ENCODE results near the genes SNRPB2 and ZNF133.

GRCh38 chr20:13791581-13792634 lies 7.1 kb downstream of the NDUFAF5 start:
- RRBS, result no CpG with 5 or more reads among the region's 2 CpGs

GRCh38 chr20:13851141-13851507 lies 66.3 kb downstream of the NDUFAF5 start:
- RRBS, result no CpG with 5 or more reads among the region's 3 CpGs

GRCh38 chr20:15295195-15295741 lies 957.9 kb upstream of the FLRT3 start:
- RRBS, result no CpG with 5 or more reads among the region's 2 CpGs

- RRBS, result no CpG with 5 or more reads among the region's 14 CpGs
Measured at GRCh38 chr20:15699337-15700034, 873.8 kb downstream of the KIF16B start.

DNA sequence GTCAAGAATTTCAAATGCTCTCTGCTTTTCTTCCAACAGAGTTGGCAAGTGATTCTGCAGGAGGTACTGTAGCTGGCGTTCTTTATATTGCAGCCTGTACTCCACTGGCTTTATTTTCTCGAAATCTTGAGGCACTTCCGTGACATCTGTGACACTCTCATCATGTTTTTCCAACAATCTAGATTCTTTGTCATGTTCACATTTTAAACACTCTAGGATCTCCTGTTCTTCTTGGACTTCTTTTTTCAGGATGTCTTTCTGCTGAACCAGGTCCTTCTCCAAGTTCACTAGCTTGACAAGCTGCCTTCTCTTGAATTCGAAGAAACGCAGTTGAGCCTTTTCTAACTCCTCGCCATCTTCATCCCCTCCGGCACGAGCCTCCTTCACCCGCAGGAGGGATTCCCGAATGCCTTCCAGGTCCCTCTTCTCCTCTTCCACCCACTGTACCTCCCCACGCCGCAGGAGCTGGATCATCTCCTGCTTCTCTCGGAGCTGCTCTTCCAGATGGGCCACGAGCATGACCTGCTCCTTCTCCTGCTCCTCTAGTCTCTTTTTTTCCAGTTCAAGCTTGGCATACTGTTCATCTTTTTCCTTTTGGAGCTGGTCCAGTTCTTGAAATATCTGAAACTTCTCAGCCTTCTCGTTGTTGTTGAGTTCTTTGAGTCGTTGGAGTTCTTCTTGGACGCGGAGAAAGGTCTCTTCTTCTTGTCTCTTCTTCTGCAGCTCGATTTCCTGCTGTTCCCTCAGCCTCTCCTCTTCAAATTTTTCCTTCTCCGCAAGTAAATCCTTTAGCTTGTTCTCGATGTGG lies 193.8 kb downstream of the KIF16B start:
- RRBS, result no CpG with 5 or more reads among the region's 21 CpGs

- RRBS, result no CpG with 5 or more reads among the region's 2 CpGs
Measured at GRCh38 chr20:16483436-16483882, 89.8 kb downstream of the KIF16B start.

DNA sequence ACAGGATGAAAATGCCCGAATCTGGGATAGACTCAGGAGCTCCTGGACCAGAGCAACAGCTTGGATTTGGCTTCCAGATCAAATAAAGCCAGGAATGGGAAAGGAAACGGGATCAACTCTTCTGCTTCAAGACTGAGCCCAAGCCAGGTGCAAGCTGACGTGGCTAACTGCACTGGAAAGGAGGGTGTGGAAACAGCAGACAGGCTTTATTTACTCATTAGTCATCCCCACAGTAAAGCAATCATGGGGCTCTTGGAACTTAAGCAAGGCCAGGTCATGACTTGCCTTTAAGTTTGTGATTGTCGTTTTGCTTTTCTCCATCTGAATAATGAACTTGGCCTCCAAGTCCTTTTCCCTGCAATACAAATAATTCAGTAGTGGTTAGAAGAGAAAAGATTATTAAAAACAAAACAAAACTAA lies 45.2 kb downstream of the KIF16B start:
- RRBS, result no CpG with 5 or more reads among the region's 4 CpGs

DNA sequence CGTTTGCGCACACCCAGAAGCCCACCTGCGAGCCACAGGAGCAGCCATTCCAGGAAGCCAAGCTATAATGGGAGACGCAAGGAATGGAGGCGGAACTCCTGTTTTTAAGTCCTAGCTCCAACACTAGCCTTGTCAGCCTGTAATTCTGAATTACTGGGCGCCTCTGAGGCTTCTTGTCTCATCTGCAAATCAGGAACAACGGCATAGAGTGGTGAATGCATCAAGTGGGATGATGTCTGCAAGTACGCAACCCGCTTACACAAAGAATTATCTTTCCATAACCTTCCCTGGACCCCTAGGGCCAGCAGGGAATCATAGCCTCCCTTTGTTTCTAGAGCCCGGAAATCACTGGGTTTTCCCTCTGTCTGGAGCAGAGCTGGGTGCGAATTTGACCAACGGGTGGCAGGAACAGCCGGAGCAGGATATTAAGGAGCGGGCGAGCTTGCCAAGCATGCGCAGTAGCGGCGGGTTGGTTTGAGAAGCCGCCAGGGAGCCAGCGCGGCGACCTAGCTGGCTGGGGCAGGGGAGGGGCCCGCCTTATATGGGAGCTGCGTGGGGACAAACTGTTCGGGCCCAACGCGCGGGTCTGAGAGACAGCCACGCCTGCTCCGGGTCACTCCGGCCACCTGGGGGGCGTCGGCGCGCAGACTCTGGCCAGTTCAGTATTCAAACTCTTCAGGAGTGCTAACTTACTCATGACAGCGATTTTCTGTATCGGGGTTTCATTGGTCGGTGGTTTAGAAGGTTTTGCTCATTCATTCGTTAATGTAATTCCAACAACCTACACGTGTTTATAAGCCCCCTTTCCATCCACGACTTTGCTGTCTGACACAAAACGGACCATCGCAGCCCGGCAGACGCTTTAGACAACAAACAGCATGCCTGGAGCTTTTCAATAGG lies 1.5 kb upstream of the KIF16B start:
- RRBS, result 4% methylated on average over 4 of the region's 45 CpGs

DNA sequence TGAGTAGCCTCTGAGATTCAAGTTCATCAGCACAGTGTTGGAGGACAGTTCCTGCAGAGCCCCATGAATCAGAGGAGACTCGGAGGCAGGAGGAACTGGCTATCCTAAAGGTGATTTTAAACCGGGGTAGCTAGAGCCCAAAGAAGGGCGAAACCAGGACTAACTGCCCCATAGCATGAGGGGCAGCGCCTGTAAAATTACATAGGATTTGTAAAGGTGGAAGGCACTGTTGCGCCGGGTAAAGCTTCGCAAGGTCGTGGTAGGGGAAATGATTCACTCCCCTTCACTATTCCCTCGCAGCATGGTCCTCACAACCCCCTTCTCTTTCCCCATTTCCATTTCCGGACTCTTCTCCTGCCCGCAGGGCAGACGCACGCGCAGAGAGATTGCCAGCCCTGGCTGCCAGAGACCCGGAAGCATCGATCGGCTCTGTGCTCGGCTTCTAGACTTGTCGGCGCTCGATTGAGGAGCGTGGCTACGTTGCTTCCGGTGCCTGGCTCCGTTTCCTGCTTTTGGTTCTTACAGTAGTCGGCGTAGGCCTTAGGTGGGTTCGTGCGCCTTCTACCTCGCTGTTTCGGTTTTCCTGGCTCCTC lies at the start of gene SNRPB2:
Gene SNRPB2, plus strand, starts transcription at position 506 of the 593 bp plus-strand sequence.
- RRBS, result 8% methylated on average over 17 of the region's 31 CpGs

DNA sequence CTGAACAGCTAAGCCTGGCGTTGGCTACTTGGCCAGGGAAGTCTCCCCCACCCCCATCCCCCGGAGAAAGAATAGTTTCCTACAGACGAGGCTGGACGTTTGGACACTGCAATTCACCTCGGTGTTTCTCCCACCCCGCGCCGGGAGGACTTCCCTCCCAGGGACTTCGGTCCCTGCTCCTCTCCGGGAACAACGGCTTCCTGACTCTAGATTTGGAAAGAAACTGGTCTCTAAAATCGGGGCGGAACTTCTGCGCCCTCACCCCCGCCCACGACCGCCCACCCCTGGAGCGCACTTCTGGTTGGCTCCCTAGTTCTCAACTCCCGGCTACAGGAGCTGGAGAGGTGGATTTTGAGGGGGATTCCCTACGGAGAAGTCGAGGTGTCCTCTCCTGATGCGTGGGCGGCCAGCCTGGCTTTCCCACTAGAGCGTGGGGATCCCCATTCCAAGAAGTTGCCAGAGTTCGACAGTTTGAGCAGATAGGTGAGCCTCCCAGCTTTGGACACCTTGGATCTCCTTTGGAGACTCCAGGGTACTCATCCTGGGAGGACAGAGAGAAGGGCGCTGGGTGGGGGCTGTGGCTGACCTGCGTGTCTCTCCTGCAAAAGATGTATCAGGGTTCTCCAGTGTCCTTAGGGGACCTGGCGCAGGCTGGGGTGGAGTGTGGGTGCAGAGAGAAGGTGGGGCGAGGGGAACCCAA lies 1.1 kb downstream of the PCSK2 start:
- RRBS, result 4% methylated on average over 8 of the region's 29 CpGs

GRCh38 chr20:17665644-17666422 lies 16.2 kb downstream of the RRBP1 start:
- RRBS, result no CpG with 5 or more reads among the region's 5 CpGs

- RRBS, result 2% methylated on average over 18 of the region's 62 CpGs
Measured at GRCh38 chr20:17680877-17681397, 1.1 kb downstream of the RRBP1 start.

GRCh38 chr20:17806541-17807520 lies 107.1 kb downstream of the BANF2 start:
- RRBS, result 53% methylated on average over 4 of the region's 32 CpGs

GRCh38 chr20:17843533-17844263 lies 124.9 kb downstream of the SNX5 start:
- RRBS, result no CpG with 5 or more reads among the region's 10 CpGs

- RRBS, result no CpG with 5 or more reads among the region's 3 CpGs
Measured at GRCh38 chr20:17855912-17856459, 112.6 kb downstream of the SNX5 start.

DNA sequence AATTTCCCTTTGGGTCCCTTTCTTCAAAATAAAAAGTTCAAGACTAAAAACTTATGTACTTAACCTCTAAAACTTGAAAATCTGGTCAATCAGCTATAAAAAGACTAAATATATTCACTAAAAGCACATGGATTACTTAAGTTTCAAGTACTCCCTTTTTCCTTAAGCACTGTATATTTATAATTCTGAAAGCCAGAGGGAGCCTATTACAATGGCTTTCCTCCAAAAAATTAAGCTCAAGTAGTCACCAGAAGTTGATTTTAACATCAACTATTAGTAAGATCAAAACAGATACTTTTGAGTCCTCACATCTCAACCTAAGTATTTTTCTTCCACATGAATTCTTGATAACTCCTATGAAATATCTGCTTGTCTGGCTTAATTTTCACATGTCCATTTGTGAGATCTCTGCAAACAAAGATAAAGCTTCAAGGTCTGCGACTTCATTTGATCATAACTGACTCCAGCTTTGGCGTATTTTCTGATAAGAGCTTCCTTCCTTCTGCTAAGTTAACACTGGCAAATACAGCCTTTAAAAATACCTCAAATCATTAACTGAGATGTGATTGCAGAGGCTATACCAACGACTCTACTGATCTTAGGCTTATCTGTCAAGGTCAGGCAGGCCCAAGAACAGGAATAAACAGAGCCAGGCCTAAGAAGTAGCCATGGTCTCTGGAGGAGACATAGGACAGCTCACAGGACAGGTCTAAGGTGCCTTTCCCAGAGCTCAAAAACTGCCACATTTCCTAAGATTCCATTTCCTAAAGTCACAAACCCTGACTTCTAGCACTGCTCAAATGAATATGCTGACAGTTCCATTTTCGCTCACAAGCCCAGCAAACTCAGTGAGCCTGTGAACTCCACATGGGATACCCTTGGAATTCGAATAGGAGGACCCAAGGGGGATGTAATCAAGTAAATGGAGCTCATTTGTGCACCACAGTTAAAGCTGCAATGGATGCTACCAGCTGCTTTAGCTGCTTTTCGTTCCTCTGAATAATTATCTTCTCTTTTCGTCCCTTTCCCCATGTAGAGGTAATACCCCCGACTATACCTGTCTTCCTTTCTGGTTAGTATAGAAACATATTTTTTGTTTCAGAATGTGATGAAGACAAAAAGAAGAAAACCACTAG lies 9.9 kb downstream of the SNX5 start:
- RRBS, result no CpG with 5 or more reads among the region's 8 CpGs

GRCh38 chr20:18018365-18018984 lies 39.2 kb downstream of the OVOL2 start:
- RRBS, result no CpG with 5 or more reads among the region's 5 CpGs

GRCh38 chr20:18055292-18055551 lies 2.5 kb downstream of the OVOL2 start:
- RRBS, result 5% methylated on average over 3 of the region's 8 CpGs

GRCh38 chr20:18288010-18288663 lies at the start of gene ZNF133:
Gene ZNF133, plus strand, starts transcription at chr20:18288527.
- RRBS, result 5% methylated on average over 10 of the region's 50 CpGs

GRCh38 chr20:18298569-18299672 lies 10.6 kb downstream of the ZNF133 start:
- RRBS, result no CpG with 5 or more reads among the region's 2 CpGs